ENCODE data around the genes PNMA8C, CALM3 and TMEM160.

DNA sequence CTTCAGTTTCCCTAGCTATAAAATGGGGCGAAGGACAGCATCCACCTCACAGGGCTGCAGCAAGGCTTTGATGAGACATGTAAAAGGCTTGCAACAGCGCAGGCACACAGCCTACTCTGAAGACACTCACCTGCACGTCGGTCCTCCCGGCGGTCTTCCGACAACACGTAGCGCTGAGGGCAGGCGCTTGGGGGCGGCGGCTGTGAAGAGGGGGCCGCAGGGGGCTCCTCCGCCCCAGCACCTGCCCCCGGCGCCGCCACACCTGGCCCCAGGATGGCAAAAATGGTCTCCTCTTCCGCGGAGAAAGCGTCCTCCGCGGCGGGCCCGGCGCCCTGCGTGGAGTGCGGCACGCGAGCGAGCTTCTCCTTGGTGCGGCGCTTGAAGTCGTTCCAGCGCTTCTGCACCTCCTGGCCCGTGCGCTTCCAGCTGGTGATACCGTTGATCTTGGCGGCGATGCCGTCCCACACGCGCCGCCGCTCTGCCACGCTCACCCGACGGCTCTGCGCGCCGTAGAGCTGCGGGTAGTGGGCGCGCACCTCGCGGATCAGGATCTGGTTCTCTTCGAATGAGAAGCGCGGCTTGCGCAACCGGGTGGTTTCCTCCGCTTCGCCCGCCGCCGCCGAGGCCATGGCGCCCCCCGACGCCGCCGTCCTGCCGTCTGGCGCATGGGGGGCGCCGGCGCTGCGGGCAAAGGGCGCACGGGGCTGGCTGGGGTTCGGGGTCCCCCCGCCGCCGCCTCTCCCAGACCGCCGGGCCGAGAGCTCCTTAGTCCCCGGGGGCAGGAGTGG is 1.1 kb downstream of the MYPOP start:
- PRO-cap, 3 experiments, result peak in 2 of 3 experiments; most common plus-strand start position 109 of the sequence (in 2); most common minus-strand start position 502 of the sequence (in 1)
- RAMPAGE, long total RNA, 4 experiments, result no peak in any of the 4 experiments
- RRBS, result 11% methylated on average over 41 of the region's 87 CpGs

DNA sequence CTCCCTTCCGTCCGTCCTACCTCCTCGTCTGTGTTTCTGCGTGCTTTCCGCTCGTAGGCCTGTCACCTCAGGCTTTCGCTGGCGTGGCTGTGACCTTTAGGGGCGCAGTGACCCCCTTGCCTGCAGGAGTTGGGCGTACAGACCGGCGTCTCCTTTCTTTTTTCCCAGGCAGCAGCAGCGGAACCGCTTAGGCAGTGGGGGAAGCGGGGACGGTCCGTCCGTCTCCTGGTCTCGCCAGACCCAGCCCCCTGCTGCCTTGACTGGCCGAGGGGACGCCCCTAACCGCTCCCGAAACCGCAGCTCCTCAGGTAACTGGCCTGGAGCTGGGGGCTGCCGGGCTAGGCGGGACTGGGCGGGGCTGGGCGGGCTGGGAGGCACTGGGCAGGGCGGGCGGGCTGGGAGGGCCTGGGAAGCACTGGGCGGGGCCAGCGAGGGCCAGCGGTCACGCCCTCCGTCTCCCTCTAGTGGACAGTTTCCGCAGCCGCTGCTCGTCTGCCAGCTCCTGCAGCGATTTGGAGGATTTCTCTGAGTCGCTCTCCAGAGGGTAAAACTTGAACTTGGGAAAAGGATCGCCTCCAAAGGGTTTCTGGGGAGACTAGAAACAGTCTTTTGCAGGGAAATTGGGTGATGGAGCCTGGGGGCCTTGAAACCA is 6.2 kb downstream of the PGLYRP1 start:
- PRO-cap, 3 experiments, result peak in 1 of 3 experiments; most common plus-strand start position 557 of the sequence (in 1); most common minus-strand start position 314 of the sequence (in 1)
- RAMPAGE, long total RNA, 4 experiments, result no peak in any of the 4 experiments
- RRBS, result 6% methylated on average over 1 of the region's 41 CpGs

GRCh38 chr19:46079066-46079265 is 38.2 kb upstream of the IGFL4 start:
- PRO-cap, 3 experiments, result no peak in any of the 3 experiments
- RAMPAGE, long total RNA, 4 experiments, result no peak in any of the 4 experiments
- RRBS, result no CpG with 5 or more reads among the region's 21 CpGs

DNA sequence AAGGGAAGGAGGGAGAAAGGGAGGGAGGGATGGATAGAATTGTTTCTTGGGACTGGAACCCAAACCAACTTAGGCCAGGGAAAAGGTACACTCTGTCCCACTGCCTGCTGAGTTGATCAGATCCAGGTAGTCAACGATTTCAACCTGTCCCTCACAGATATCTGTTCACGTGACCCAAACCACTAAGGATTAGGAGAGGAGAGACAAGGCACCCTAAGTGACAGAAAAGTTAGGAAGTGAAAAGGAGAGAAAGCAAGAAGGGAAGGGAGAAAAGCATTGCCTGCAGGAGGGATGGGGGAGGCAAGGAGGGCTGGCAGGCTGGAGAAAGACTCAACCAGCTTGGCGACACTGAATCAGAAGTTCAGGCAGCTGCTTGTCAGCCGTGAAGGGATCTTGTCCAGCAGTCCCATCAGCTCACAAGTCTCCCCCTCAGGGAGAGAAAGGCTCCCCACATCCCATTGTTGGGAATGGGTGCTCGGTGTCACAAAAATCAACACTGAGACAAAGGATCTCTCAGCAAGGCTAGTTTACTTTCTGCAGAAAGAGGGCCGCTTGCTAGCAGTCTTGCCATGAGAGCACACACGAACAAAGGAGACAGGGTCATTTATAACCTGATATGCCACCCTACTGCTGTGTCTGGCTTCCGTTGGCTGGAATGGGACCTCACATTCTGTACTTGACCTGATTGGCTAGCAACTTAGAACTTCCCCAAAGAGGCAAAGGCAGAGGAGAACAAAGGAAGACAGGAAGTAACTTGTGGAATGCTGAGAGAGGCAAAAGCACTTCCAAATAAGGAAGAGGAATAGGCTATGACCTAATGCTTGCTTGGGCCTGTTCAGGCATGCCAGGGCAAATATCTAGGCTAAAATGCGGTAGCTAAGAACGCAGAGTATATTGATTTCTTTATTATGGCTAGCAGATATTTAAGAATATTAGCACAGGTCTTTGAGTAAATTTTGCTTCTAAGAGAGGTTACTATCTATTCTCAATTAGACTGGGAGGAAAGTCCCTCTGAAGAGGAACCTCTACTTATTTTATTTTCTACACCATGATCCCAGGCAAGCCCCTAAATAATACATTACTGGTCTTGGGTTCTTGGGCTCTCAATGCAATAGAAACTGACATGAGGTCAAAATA is 8.6 kb upstream of the IGFL3 start:
- PRO-cap, 3 experiments, result peak in 1 of 3 experiments; most common plus-strand start position 865 of the sequence (in 1); most common minus-strand start position 587 of the sequence (in 1)
- RAMPAGE, long total RNA, 4 experiments, result no peak in any of the 4 experiments
- RRBS, result no CpG with 5 or more reads among the region's 10 CpGs

DNA sequence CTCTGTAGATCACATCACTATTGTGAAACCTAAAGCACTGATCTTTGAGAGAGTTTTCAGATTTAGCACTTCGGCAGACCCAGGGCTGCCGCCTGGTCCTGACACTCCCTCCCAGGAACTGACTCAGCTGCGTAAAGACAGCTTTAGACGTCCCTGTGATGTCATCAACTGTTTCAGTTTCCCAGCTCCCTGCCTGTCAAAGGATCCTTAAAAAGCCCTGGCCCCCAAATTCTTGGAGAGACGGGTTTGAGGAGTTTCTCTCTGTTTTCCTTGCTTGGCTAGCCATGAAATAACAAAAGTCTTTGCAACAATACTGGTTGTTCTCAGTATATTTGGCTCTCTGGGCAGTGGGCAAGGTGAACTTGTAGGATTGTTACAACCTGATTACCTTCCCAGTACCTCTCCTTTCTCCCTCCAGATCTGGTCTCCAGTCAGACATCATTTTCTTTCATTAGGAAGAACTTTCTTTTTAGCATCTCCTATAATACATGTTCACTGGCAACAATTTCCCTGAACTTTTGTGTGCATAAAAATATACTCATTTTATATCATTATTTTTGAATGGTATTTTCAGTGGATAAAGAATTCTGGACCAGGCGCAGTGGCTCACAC is 33.6 kb downstream of the IGFL2 start:
- PRO-cap, 3 experiments, result no peak in any of the 3 experiments
- RAMPAGE, long total RNA, 4 experiments, result no peak in any of the 4 experiments
- RRBS, result no CpG with 5 or more reads among the region's 6 CpGs

DNA sequence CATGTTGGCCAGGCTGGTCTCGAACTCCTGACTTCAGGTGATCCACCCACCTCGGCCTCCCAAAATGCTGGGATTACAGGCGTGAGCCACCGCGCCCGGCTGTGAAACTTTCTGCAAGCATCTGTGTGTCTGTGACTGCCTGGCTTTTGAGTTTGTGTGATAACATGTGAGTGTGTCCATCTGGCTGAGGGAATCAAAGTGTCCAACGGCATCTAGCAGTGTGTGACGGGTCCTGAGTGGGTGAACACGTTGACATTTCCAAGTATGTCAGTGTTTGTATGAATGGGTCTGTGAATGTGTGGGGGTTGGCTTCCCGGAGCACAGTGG is 5.7 kb downstream of the CCDC8 start:
- PRO-cap, 3 experiments, result no peak in any of the 3 experiments
- RAMPAGE, long total RNA, 4 experiments, result no peak in any of the 4 experiments
- RRBS, result no CpG with 5 or more reads among the region's 10 CpGs

DNA sequence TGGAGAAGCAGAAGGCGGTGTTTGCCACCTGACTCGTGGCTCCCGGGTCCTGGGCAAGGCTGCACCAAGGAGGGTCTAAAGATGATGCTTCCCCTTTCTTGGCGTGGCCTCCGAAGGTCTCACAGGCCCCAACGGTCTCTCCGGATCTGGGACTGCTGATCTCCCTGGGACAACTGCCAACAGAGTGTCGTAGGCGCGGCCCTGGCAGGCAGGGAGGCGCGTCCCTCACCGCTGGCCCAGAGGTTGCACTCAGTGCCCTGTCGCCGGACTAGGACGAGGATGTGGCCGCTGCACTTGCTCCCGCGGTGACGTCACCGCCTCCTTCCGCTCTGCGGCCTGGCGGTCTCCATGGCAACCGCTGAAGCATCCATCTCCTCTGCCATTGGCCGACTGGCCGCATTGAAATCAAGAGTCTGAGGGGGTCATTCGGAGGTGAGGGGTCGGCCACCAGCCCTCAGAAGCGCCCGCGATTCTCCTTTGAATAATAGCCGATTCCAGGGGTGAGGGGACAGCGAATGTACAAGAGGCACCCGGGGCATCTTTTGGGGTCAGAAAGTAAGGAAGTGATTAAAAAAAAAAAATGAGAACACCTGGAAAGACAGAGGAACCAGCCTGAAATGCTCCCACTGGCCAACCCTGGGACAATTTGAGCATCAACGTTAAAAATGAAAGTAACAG is at the start of gene PNMA8C:
Gene PNMA8C, minus strand, starts transcription at position 313 of the 678 bp plus-strand sequence.
- PRO-cap, 3 experiments, result peak in 3 of 3 experiments; most common plus-strand start position 252 of the sequence (in 3); most common minus-strand start position 175 of the sequence (in 3)
- RAMPAGE, long total RNA, 4 experiments, result start-site peak on the minus strand in 1 of 4 experiments, centred at positions 143 to 265 of the sequence, 9 reads per replicate
- RRBS, result 20% methylated on average over 4 of the region's 36 CpGs

DNA sequence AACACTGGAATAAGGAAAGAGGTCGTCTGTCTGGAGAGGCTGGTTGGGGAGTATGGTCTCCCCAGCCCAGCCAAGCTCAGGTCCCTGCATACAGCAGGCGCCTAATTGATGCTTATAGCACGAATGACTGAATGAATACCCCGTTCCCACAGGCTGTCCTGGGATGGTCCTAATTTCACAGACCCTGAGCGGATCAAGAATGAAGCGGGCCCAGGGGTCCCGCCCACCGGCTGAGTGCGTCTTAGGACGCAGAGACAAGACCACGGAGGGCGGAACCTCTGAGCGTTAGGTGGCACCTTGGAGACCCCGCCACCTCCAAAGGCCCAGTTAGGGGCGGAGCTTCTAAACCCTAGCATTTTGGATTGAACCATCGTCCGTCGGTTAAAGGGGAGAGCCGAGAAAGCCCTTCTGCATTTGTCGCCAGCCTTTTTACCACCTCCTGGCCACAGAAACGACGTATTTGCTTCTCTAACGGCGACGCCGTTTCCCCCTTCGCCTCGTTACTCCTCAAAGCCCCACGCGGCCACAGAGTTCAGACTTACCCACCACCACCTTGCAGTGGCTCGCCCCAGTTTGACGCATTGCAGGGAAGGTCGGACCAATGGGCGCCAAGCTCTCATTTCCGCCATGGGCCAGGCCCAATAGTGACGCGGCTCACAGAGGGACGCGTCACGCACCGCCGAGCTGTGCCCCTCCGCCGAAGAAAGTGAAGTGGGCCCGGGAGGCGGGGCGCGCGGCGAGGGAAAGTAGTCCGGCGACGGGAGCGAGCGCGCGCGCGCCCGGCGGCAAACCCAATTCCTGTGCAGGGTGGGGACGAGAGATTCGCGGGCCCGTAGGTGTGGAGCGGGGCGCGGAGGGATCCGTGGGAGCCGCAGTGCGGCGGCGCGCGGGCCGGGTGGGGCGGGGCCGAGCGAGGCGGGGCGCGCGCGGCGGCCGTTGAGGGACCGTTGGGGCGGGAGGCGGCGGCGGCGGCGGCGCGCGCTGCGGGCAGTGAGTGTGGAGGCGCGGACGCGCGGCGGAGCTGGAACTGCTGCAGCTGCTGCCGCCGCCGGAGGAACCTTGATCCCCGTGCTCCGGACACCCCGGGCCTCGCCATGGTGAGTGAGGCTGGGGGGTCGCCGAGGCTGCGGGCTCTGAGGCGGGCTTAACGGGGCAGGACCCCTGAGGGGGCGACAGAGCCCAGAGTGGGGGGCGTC is at the start of gene CALM3:
Gene CALM3, plus strand, starts transcription at position 990 of the 1,196 bp plus-strand sequence.
- PRO-cap, 3 experiments, result peak in 3 of 3 experiments; most common plus-strand start position 947 of the sequence (in 3); most common minus-strand start position 575 of the sequence (in 3)
- RAMPAGE, long total RNA, 4 experiments, result start-site peak on the plus strand in 4 of 4 experiments, centred at positions 994 to 1,005 of the sequence, 1,192 to 5,674 reads per replicate; start-site peak on the minus strand in 3 of 4 experiments, centred at positions 575 to 736 of the sequence, 17 to 63 reads per replicate
- RRBS, result 0% methylated on average over 13 of the region's 117 CpGs

DNA sequence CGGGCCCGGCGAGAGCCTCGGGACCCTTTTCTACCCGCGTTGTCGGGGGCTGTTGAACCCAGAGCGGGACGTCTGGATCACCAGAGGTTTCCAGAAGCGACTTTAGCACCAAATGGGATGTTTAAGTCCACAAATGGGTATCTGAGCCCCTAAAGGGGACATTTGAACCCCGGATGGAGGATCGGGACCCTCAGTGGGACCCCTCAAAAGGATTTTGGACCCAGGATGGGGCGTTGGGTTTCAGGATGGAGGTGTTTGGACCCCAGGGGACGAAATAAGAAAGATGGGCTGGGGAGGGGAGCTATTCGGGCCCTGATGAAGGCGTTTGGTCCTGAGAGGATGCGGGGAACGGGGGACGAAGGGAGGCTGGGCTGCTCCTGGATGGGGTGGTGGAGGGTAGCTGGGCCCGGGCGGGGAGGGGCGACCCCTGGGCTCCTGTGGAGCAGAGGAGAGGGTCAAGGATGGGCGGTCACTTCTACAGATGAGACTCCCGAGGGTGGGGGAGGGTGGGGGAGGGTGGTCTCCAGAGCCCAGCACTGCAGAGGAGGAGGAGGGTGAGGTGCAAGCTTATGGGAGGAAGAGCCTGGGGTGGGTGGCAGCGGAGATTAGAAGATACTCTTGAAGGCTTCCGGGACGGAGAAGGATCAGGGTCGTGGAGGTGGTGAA is 540 bp downstream of the CALM3 start:
- PRO-cap, 3 experiments, result no peak in any of the 3 experiments
- RAMPAGE, long total RNA, 4 experiments, result no peak in any of the 4 experiments
- RRBS, result 0% methylated on average over 1 of the region's 28 CpGs

GRCh38 chr19:46672864-46673822 is 12.2 kb upstream of the DACT3 start:
- PRO-cap, 3 experiments, result no peak in any of the 3 experiments
- RAMPAGE, long total RNA, 4 experiments, result no peak in any of the 4 experiments
- RRBS, result no CpG with 5 or more reads among the region's 12 CpGs

- PRO-cap, 3 experiments, result no peak in any of the 3 experiments
- RAMPAGE, long total RNA, 4 experiments, result start-site peak on the minus strand in 1 of 4 experiments, at chr19:46736825-46737272 at its widest, 24 reads per replicate
- RRBS, result no CpG with 5 or more reads among the region's 20 CpGs
These were observed 9.2 kb upstream of the FKRP start for GRCh38 chr19:46736469-46737203.

GRCh38 chr19:46784205-46785298 is 3.8 kb downstream of the SLC1A5 start:
- PRO-cap, 3 experiments, result no peak in any of the 3 experiments
- RAMPAGE, long total RNA, 4 experiments, result no peak in any of the 4 experiments
- RRBS, result no CpG with 5 or more reads among the region's 21 CpGs

- PRO-cap, 3 experiments, result no peak in any of the 3 experiments
- RAMPAGE, long total RNA, 4 experiments, result no peak in any of the 4 experiments
- RRBS, result no CpG with 5 or more reads among the region's 5 CpGs
These were observed 38.3 kb downstream of the ARHGAP35 start for GRCh38 chr19:46899077-46899441.

GRCh38 chr19:46924760-46925899 is 64.3 kb downstream of the ARHGAP35 start:
- PRO-cap, 3 experiments, result no peak in any of the 3 experiments
- RAMPAGE, long total RNA, 4 experiments, result no peak in any of the 4 experiments
- RRBS, result 10% methylated on average over 2 of the region's 12 CpGs

GRCh38 chr19:46944678-46945663 is 74.7 kb upstream of the NPAS1 start:
- PRO-cap, 3 experiments, result no peak in any of the 3 experiments
- RAMPAGE, long total RNA, 4 experiments, result no peak in any of the 4 experiments
- RRBS, result 62% methylated on average over 4 of the region's 12 CpGs

DNA sequence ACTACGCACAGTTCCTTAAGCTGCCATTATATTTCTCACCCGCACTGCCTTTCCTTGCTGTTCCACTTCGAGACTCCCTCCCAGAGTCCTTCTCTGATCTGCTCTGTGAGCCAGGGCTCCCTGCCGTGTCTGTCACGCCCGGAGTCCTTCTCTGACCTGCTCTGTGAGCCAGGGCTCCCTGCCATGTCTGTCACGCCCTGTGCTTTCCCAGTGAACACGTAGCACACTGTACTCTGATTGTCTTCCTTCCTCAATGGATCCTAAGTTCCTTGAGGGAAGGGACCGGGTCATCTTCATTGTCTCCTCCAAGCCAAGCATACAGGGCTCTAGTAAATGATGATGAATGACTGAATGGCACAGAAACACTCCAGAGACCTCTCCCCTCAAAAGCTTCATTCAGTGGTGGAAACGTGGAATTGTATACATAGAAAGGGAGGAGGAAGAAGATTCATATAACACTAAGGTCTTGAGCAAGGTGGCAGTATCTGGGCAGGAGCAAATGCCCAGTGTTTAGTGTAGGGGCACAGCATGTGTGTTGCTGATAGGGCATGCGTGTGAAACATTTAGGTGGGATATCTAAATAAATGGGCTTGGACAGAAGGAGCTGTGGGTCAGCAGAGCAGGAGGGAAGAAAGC is 51.8 kb upstream of the NPAS1 start:
- PRO-cap, 3 experiments, result no peak in any of the 3 experiments
- RAMPAGE, long total RNA, 4 experiments, result no peak in any of the 4 experiments
- RRBS, result no CpG with 5 or more reads among the region's 11 CpGs

DNA sequence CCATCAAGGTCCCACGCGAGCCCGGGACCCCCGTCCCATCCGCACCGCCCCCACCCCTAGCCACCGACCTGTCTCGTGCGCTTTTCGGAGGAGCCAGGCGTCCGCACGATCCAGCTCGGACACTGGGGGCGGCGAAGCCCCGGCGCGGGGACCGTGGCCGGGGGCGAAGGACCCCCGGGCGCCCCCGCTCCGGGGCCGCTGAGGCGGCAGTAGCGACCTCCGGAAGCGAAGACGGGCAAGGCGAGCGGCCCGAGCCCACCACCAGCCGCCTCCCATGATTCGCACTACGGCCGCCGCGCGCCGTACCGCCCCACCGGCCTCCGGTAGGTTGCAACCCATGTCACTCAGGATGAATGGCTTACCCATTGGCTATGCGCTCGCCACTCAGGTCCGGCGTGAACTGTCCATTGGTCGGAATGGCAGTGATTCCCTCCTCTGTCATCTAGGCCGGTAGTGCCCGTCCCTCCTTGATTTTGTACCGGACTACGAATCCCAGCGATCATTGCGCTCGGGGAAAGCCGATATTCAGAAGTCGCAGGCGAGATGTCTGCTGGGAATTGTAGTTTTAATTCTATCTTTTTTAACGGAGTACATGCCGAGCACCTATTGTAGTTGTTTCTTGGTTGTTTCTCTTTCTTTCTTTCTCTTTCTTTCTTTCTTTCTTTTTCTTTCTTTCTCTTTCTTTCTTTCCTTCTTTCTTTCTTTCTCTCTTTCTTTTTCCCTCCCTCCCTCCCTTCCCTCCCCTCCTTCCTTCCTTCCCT is at the start of gene TMEM160:
Gene TMEM160, minus strand, starts transcription at position 286 of the 761 bp plus-strand sequence.
- PRO-cap, 3 experiments, result peak in 3 of 3 experiments; most common minus-strand start position 276 of the sequence (in 1)
- RAMPAGE, long total RNA, 4 experiments, result no peak in any of the 4 experiments
- RRBS, result 2% methylated on average over 32 of the region's 63 CpGs

GRCh38 chr19:47094622-47095755 is 18.6 kb downstream of the ZC3H4 start:
- PRO-cap, 3 experiments, result no peak in any of the 3 experiments
- RAMPAGE, long total RNA, 4 experiments, result no peak in any of the 4 experiments
- RRBS, result 4% methylated on average over 2 of the region's 16 CpGs

DNA sequence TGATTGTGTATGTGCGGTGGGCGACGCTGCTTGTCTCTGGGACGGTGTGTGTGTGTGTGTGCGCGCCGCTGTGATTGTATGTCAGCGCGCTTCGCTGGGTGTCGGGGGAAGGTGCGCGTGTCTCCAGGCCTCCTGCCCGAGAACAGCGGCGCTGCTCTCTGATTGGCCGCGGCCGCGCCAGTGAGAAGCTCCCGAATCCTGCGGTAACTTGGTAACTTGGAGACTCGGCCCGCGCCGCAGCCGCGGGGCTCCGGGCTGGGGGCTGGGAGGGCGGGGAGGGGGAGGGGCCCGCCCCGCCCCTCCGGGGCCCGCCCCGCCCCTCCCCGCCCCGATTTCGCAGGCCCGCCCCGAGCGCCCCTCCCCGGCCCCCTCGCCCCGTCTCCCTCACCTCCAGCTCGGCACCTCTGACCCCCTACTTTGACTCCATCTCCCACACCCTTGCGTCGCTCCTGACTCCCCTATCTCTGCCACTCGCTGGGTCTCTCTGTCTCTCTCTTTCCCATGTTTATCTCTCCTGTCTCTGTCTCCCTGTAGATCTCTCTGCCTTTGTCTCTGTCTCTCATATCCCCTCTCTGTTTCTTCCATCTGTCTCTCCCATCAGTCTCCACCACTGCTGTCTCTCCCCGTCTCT is 12.1 kb upstream of the BBC3 start:
- PRO-cap, 3 experiments, result peak in 1 of 3 experiments; most common plus-strand start position 214 of the sequence (in 1); most common minus-strand start position 83 of the sequence (in 1)
- RAMPAGE, long total RNA, 4 experiments, result no peak in any of the 4 experiments
- RRBS, result 2% methylated on average over 14 of the region's 49 CpGs

- PRO-cap, 3 experiments, result no peak in any of the 3 experiments
- RAMPAGE, long total RNA, 4 experiments, result no peak in any of the 4 experiments
- RRBS, result no CpG with 5 or more reads among the region's 15 CpGs
These were observed 2.6 kb upstream of the INAFM1 start for GRCh38 chr19:47271990-47272635.

All from adrenal gland (tissue), 7 donors.